Metastatic Lung Carcinoma in the Adrenal Gland (tissue), 1 donor: ENCODE results near the gene LTC4S.

- PRO-cap, result no peak
Observed at GRCh38 chr5:179729761-179730718, 2.6 kb upstream of the MAML1 start.

DNA sequence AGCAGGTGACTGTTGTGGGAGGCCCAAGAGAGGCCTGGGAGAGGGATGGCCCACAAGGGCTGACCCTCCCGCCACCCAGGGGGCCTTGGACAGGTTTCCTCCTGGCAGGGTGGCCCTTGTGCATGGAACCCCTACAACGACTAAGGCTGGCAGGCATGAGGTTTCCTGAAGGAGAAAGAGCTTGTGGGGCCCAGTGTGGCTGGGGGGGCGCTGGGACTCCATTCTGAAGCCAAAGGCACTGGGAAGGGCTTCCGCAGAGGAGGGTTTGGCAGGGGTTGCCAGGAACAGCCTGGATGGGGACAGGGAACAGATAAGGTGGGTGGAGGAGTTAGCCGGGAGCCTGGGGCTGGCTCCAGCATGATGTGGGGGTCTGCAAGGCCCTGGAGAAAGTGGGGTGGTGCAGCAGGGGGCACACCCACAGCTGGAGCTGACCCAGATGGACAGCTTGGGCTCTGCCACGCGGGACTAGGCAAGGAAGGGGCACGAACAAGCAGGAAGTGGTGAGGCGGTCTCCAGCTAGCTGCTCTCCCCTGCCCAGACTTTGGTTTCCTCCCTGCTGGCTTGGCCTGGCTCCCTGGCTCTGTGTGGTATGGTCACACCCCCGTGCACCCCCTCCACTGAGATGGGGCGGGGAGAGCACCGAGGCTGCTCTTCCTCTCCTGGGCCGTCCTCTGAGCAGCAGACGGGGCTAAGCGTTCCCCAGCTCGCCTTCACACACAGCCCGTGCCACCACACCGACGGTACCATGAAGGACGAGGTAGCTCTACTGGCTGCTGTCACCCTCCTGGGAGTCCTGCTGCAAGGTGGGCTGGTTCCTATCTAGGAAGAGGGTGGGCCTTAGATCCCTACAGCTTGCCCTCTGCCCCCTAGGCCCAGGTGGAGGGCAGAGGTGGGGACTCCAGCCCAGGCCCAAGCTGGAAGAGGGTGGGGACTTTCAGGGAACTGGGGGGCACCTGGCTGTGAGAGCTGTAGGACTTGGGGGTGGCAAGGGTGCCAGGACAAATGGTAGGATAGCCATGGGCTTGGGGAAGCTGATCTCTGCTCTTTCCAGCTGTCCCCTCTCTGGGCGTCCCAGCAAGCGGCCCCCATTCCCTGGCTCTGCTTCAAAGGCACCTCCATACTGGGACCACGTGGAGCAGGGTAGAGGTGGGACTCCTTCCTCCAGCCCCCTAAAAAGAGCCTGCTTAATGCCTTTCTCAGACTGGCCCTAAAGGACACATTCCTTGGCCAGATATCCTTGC, at the start of gene LTC4S:
LTC4S (plus strand) TSS at position 651 of the 1,241 bp plus-strand sequence.
- PRO-cap, result bidirectional peak, plus-strand start at position 650 of the sequence, minus-strand start at position 543 of the sequence

- PRO-cap, result bidirectional peak, plus-strand start at chr5:179820905, minus-strand start at chr5:179820805
Observed at GRCh38 chr5:179820126-179820844, 420 bp upstream of the SQSTM1 start.

- PRO-cap, result bidirectional peak, plus-strand start at chr5:179821877, minus-strand start at chr5:179821804
Observed at GRCh38 chr5:179821429-179822636, 1.1 kb downstream of the SQSTM1 start.

DNA sequence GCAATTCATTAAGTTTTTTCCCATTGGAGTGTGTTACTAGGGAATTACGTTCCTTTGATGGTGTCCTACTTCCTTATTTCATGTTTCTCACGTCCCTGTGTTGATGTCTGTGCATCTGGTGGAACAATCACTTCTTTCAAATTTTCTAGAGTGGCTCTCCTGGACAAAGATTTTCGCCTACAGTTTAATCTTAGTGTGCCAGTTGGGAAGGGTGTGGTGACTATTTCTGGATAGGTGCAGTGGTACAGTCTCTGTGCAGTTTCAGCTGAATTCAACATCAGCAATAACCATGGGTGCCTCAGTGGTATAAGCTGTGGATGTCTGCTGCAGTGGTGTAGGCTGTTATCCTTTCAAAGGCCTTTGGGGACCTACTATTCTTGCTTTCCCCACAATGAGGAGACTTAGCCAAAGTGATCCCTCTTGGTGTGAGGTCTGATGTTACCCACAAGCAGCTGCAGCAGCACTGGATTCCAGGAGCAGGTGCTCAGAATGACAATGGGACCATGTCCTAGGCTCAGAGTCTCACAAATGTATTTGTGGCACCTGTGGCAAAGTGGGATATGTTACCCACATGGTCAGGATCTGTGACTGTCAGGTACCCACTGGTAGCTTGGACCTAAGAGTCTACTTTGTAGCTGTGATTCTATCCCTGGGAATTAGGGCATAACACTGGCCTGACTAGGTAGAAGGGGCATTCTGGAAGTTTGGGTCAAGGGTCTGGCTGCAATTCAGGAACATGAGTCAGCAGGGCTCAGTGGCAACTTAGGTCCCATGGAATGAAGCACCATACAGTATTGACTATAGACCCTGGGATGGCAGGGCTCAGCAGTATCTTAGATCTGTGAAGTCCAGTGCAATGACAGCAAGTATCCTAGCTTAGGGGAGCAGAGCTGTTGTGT, 70.4 kb downstream of the RNF130 start:
- PRO-cap, result no peak

GRCh38 chr5:180028387-180028876, 43.1 kb downstream of the RNF130 start:
- PRO-cap, result no peak

DNA sequence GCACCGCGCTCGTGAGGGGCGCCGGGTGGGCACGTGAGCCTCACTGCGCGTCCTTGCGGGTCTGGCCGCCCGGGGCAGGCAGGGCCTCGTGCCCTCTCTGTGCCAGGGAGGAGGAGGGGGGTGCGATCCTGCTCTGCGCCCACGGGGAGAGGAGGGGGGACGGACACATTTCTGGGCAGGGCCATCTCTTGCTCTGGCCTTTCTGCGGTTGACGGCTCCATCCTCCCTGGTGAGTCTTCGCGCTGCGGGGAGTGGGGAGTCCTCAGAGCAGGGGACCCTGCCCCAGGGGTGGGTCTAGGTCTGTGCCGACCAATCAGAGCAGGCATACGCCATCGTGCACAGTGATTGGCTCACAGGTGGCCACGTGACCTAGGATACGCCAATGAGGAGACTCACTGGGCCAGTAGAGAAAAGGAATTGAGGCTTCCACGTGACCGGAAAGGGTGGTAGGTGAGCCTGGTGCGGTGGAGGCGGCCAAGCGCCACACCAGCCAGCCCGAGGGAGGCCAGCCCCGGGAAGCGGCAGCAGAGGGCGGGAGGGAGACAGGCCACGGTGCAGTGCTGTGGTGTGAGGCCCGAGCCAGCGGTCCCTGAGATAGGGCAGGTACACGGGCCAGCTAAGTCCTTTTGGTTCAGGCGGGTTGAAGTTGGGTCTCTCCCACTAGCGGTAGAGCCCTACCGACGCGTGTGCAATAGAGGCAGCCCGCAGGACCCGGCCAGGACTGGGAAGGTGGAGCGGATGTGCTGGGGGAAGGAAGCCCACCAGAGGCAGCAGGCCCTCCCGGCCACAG, 65.2 kb upstream of the RNF130 start:
- PRO-cap, result bidirectional peak, plus-strand start at position 453 of the sequence, minus-strand start at position 286 of the sequence

- PRO-cap, result no peak
Observed at GRCh38 chr5:180330477-180331433, 22.4 kb downstream of the GFPT2 start.

DNA sequence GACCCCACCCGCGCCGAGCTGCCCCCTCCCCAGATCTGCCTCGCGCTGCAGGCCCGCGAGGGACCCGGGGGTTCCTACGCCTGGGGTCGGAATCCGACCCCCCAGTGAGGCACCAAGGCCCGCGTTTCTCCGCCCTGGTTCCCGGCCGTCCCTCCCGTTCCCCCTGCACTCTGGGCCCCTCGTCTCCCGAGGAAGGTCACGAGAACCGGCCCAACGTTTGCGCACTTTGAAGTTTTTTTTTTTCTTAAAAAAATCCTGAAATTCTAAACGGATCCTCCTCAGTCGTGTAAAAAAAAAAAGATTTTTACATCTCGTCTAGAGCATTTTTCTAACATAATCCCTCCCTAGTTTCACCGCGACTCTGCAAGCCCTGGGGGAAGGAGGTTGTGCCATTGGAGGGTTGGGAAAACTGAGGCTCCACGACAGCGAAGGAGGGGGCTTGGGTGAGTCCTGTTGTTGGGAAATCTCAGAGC, 958 bp upstream of the GFPT2 start:
- PRO-cap, result no peak

DNA sequence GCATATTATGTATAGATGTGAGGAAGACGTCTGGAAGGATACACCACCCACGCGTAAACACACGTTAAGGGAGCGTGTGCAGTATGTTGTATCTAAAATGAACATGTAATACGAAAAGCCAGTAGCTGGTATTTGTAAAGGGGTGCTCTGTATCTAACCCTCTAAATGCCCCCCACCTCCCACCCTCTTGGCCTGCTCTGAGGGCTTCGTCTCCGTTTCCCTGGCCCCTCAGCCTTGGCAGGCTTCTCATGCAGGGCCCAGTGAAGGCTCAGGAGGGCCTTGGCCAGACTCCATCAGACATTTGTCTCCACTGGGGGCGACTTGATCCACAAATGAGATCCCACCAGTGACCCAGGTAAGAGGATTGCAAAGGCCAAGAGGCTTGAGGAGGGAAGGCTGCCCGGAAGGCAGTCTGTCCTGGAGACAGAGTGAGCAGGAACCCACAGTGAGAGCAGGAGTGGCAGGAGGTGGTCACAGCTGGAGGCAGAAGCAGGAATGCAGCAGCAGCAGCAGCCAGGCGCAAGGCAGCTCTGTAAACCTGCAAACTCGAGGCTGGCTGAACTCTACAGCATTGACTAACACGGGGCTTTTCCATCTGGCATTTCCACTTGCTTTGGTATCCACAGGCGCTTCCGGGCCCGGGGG, 15.0 kb downstream of the MGAT1 start:
- PRO-cap, result no peak

DNA sequence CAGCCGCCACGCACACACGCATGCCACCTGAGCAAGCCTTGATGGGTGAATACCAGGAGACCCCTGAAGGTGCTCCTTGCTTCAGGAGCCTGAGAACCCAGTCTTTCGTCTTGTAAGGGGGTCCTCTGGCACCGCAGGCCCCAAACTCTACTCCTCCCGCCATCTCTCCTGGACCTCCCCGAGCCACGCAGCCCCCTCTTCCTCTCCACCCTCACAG, 14.5 kb downstream of the MGAT1 start:
- PRO-cap, result no peak

- PRO-cap, result no peak
Observed at GRCh38 chr5:180798166-180798739, 4.4 kb downstream of the MGAT1 start.

GRCh38 chr5:180820683-180821427, 18.2 kb upstream of the MGAT1 start:
- PRO-cap, result no peak

DNA sequence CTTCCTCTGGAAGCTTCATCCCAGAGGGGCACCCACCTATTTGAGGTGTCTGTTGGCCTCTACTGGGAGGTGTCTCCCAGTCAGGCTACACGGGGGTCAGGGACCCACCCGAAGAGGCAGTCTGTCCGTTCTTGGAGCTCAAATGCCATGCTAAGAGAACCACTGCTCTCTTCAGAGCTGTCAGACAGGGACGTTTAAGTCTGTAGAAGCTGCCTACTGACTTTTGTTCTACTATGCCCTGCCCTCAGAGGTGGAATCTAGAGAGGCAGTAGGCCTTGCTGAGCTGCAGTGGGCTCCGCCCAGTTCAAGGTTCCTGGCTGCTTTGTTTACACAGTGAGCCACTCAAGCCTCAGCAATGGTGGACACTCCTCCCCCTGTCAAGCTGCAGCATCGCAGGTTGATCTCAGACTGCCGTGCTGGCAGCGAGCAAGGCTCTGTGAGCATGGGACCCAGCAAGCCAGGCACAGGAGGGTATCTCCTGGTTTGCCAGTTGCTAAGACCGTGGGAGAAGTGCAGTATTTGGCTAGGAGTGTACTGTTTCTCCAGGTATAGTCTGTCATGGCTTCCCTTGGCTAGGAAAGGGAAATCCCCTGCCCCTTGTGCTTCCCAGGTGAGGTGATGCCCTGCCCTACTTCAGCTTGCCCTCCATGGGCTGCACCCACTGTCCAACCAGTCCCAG, 13.1 kb upstream of the BTNL8 start:
- PRO-cap, result no peak

DNA sequence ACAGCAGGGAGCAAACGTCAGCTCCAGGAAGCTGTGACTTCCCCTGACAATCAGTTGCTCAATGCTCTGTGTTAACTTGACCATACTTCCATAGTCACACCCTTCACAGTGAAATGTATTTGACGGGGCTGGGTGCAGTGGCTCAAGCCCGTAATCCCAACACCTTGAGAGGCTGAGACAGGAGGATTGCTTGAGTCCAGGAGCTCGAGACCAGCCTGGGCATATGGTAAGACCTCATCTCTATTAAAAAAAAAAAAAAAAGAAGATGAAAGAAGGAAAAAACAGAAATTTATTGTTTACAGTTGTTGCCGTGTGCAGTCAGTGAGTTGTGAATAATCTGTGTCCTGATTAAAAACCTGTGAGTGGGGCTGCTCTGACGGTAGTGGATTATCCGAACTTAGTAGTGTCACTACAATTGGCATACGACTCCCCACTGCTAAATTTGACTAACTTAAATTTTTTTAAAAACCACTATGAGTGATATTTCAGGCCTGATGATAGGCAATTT, 10.6 kb downstream of the BTNL8 start:
- PRO-cap, result no peak

DNA sequence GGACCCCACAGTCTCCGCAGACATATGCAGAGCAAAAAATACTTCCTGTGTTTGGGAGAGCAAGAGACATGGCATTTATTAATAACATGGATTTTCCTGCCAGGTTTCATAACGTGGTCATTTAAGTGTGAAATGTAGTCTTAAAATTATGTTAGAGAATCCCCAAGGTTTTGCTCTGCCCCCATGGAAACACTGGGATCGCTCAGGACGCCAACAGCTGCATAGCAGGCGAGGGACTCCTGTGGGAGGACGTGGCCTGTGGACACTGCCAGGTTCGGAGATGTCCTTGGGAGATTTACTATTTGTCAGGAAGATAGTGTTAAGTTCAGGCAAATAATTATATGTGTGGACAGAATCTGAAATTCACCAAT, 929 bp downstream of the BTNL9 start:
- PRO-cap, result no peak

GRCh38 chr5:181046179-181047214, 6.4 kb downstream of the BTNL9 start:
- PRO-cap, result no peak

GRCh38 chr5:181052328-181053640, 12.7 kb downstream of the BTNL9 start:
- PRO-cap, result no peak

- PRO-cap, result no peak
Observed at GRCh38 chr5:181244323-181244734, 623 bp upstream of the RACK1 start.

DNA sequence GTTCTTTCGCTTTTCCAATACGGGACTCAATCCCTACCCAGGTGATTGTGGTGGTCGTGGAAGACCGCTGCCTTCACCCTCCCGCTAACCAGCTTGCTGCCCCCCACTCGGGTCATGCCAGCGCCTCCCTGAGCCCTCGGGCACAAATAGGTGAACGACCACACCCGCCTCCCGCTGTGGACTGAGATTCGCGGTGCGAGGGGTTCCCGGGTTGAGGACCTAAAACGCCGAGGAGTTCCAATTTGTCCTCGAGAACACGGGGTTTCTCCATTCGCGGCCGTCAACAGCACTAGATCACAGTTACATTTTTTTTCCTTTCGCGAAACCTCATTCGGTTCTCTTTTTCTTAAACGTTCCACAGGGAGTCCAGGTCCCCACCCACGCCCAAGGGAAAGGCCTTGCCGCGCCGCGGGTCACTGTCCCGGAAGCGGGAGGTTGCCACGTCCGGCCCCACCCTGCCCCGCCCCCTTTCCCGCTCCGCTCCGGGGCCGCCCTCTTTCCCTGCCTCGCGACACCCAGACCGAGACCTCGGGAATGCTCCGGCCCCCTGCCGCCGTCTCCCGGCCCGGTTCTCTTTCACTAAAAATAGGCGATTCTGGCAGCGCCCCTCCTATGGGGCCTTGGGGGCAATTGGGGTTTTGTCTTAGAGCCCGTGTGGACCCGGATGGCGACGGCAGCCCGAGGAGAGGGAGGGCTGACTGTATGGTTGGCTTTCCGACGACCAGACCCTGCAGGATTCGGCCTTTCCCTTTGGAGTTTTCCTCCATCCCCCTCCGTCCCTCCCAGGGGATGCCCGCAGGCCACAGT, 2.5 kb upstream of the RACK1 start:
- PRO-cap, result bidirectional peak, plus-strand start at position 523 of the sequence, minus-strand start at position 415 of the sequence